Ascending aorta (tissue), 1 donor: ENCODE results near the gene CCND3.

GRCh38 chr6:41101615-41102620 lies 29.1 kb downstream of the NFYA start:
- PRO-cap = no peak

GRCh38 chr6:41278824-41279506 lies 7.5 kb downstream of the TREM1 start:
- PRO-cap = no peak

- PRO-cap = no peak
Measured at GRCh38 chr6:41426211-41427052, 91.0 kb downstream of the NCR2 start.

GRCh38 chr6:41469663-41470337 lies 76.4 kb upstream of the FOXP4 start:
- PRO-cap = no peak

DNA sequence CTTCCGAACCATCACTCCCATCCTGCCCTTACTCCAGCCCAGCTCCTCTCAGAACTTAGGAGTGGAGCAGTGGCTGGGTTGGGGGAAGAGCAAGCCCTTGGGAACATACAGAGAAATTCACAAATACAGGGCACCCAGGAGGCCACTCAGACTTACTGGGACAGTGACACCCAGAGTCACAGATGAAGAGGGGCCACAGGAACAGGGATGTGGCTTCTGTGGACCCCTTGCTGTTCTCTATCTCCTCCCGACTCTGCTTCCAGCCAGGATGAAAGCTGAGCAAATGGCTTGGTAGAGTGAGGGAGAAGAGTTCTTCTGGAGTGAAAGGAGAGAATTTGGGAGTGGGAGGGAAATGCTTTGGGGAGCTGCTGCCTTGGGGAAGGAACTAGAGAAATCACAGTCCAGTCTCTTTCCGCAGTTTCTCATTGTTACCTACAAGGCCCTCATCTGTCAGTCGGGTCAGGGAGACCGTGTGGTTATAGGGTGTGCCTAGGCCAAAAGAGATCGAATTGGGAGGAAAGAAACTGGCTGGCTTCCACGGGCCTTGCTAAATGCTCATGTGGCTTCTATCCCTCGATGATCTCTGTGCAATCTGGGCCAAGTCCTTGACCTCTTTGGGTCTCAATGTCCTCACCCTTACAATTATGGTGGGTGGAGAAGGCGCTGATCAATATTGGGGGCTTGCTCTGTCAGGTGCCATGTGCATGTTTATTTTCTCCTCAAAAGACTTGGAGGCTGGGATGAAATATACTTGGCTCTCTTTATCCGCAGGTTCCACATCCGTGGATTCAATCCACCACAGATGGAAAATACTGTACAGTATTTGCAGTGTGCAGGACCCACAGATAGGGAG lies 17.1 kb downstream of the FOXP4 start:
- PRO-cap = no peak

- PRO-cap = no peak
Measured at GRCh38 chr6:41568573-41569464, 22.6 kb downstream of the FOXP4 start.

- PRO-cap = no peak
Measured at GRCh38 chr6:41719630-41720328, 15.6 kb downstream of the TFEB start.

- PRO-cap = no peak
Measured at GRCh38 chr6:41789144-41790203, 2.0 kb downstream of the TOMM6 start.

- PRO-cap = no peak
Measured at GRCh38 chr6:41932071-41932970, 9.3 kb downstream of the CCND3 start.

DNA sequence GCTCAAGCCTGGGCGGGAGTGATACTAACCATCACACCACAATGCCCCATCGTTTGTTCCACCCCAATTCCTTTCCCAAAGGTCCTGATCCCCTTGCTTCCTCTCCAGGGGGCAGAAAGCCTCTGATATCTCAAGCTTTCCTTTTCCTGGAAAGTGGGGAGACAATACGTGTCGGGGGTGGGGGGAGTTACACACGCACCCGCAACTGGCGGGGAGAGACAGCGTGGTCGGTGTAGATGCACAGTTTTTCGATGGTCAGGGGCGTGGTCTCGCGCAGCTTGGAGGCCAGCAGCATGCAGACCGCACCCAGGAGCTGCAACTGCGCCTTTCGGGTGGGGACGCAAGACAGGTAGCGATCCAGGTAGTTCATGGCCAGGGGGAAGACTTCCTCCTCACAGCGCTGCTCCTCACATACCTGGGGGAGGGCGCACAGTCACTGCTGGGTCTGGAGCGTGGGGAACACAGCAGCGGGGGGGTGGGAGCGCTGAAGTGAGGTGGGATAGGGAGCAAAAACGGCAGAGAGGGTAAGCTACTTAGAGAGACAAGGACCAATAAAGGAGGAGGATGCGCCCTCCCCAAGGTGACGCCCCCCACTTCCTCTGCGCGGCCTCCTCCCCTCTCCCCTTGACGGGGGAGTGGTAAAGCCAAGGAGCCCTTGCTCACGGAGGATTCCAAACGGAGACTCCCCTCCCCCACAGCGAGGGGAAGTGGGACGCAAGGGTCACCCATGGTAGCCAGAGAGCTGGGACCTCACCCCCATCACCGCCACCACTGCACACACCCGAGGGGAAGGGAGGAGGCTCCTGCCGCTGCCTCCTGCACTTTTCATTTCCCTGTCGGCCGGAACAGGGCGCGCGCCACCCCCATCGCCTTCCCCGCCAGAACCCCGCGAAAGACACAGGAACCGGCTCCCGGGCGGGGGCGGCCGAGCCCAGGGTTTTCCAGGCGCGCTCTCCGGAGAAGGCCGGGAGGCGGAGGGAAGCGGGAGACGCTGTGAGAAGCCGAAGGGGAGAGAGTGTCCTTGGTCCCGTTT lies 1.1 kb downstream of the CCND3 start:
- PRO-cap = no peak

- PRO-cap = unidirectional peak, minus-strand start at chr6:41941832
Measured at GRCh38 chr6:41941204-41942375, at the start of gene CCND3. Gene CCND3, minus strand, starts transcription at chr6:41941808.

DNA sequence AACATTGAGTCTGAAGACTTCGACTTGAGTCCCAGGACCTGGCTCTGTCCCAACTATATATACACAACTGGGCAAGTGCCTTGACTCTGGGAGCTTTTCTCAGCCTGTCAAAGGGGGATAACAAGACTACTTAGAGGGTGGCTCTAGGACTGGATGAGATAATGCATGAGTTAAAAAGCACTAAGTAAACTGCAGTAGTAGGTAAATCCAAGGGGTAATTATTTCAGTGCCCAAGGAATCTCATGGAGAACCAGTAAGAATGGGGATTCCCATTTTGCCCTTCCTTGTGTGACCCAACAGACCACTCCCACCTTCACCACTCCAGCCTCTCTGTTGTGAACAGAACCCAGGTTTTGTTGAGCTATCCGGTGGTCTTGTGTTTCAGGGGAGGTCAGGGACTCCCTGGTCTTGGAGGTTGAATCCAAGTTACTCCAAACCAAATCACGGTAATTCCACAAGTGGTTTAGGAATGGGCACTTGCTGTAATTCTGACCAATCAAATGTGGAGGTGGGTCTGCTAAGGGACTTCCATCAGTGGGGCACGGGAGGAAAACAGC lies 11.8 kb upstream of the CCND3 start:
- PRO-cap = no peak

- PRO-cap = no peak
Measured at GRCh38 chr6:42016854-42017691, 33.3 kb upstream of the TAF8 start.

GRCh38 chr6:42025311-42025919 lies 24.9 kb upstream of the TAF8 start:
- PRO-cap = no peak

DNA sequence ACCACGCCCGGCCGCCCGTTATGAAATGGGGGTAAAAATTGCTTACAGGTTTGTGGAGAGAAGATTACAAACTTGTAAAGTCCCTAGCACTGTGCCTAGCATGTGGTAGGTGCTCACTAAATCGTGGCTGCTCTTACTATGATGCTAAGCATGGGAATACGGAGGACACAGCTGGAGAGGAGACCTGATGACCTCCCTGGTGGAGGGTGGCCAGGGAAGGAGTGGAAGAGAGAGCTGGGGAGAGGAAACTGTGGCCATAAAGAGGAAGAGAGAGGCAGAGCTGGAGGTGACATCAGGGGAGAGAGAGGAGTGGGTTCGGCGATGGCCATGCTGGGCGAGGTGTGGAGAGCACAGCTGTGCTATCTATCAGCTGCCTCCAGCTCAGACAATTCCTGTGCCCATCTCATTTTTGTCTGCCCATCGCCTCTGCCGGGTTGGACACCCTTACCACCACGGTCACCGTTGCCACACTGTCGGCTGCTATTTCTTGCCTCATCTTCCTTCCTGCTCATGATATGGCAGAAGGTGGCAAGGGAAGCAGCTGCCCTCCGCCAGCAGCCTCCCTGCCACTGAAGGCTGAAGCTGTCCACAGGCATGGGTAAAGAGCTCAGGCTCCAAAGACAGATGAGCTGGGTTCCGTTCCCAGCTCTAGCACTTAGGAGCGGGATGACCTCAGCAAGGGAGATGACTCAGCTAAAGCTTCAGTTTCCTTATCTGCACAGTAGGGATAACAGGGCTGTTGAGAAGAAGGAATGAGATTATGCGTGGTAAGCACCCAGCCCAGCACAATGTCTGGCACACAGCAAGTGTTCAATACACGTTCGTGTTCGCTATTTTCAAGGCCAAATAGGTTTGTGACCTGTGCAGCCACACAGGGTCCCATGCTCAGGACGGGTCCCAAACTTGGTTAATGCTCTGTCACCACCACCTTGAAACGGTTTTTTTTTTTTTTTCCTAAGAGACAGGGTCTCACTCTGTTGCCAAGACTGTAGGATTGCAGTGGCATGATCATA lies 22.0 kb upstream of the TAF8 start:
- PRO-cap = no peak

GRCh38 chr6:42031290-42031721 lies 19.0 kb upstream of the TAF8 start:
- PRO-cap = no peak

- PRO-cap = no peak
Measured at GRCh38 chr6:42106383-42106644, 36.1 kb downstream of the C6orf132 start.

- PRO-cap = no peak
Measured at GRCh38 chr6:42177420-42178372, 4.5 kb downstream of the GUCA1A start.

DNA sequence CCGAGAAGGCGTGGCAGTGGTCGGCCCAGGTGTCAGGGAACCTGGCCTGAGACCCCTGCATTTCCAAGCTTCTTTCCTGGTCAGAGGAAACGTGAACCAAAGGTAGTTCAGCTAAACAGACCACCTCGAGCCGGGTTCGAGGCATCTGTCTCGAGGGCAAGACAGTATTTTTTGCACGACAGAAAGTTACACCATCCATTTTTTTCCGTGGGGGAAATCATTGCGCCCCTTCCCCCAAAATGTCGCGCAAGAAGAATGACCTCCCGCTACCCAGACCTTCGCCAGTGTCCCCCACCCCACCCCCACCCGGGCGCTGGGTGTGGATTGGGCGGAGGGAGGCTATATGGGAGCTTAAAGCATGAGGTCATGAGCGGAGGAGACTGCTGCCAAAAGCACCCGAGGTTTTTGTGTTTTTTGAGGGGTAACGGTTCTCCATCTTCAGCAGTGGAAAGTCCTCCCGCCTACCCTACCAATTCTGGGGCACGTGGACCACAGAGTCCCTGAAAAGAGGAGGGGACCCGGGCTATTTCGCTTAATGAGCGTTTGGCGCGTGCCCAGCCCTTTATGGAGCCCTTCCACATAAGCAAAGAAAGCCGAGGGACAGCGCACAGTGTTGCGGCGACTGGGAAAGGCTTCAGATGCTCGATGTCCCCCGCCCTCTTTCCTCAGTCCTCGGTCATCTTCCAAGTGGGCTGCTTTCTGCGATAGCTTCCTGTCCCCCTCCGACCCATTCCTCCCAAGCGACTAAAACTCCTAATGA lies 1.9 kb upstream of the TRERF1 start:
- PRO-cap = unidirectional peak, plus-strand start at position 610 of the sequence

- PRO-cap = no peak
Measured at GRCh38 chr6:42788564-42789433, 6.9 kb downstream of the BICRAL start.